AG04450 (cell line): ENCODE measurements around a stretch of chr3.

DNA sequence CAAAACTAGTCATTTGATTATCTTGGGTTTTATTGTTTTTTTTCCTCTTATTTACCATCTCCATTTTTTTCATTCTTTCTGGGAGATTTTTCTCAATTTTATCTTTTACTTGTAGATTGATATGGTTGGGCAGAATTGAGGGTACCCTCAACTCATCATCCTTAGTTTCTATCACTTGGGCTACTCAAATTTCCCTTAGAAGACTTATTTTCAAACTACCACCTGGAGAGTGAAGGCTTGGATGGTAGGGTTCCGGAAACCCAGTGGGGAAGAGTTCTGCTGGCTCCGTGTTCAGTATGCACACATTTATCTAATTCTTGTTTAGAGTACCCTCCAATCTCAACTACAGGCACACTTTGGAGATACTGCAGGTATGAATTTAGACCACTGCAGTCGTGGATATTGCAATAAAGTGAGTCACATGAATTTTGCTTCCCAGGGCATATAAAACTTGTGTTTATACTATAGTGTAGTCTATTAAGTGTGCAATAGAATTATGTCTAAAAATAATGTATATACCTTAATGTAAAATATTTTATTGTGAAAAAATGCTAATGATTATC, 28.3 kb downstream of the THRB start:
- CAGE, long polyA plus RNA = no peak
- RRBS = no CpG with 5 or more reads among the region's 3 CpGs

GRCh38 chr3:24810301-24810998, 315.8 kb upstream of the THRB start:
- CAGE, long polyA plus RNA = no peak
- RRBS = no CpG with 5 or more reads among the region's 9 CpGs

- CAGE, long polyA plus RNA = no peak
- RRBS = no CpG with 5 or more reads among the region's 8 CpGs
These were observed 42.3 kb upstream of the RARB start for GRCh38 chr3:25385627-25386320.

DNA sequence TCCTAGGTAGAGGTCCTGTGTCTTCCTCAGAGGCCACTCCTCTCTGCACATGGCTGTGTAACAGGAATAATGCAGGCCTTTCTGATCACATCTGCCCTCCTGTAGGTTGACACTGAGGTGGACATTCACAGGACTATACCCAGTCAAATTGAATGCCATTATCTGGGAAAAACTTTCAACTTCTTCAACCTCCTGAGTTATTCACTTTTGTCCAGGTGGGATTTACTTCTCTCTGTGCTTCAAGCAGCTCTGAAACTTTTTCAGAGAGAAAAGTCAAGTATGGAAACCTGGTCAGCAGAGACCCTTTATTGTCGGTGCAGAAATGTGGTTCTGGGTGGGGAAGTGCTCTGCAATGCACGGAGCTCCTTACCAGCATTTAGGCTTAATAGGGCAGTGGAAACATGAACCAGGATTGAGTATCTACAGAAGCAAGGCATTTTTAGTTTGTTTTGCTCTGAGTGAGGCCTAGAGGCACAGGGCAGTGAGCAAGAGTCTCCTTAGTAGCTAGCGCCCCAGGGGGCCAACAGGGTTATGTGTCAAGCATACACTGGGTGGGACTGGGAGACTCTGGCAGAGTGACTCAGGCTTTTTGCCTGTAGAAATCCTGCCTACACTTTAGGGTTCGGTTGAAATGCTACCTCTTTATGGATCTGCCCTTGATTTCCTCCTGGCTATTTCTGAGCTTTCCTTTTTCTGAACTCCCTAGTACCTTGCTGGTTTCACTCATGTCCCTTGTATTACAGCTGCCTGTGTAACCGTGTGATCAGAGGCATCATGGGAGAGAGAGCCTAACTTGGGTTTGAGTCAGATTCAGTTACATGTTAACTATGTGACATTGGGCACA, 72.3 kb downstream of the TOP2B start:
- CAGE, long polyA plus RNA = no peak
- RRBS = no CpG with 5 or more reads among the region's 5 CpGs

DNA sequence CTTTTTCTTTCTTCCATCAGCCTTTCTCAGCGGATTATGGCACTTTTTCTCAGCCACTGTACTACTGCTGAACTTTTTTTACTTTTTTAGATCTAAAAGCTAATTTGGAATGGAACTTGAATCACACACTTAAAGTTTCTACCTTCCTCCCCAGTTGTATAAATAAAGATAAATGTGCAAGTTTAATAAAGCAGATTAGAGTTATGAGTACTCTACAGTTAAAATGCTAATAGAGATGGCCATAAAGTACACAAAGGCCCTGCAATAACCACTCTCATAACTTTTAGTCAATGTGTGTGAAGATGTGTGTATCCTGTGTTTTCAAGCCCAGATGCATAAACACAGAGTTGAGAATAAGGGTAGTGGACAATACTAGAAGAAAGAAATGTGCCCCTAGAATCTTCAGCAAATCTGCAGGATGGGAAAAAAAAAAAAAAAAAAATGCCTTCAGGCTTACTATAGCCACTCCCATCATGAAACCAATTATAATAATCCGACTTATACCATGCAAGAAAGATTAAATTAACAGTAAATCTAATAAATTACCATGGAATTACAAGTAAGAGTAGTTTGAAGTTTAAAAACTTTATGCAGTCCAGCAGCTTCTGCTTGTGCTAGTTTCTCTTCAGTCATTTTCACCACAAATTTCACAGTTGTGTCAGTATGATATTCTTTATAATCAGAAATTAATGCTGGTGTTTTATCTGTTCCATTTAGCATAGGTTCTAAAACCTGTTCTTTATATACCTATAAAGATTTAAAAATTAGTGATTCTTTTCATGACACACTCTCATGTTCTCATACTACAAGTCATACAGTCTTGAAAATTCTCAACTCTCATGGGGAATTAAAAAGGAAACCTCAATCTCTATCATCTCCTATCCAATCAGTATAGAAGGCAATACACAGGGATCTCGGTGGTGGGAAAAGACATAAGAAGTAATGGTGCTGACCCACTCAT, 45.1 kb downstream of the TOP2B start:
- CAGE, long polyA plus RNA = no peak
- RRBS = no CpG with 5 or more reads among the region's 3 CpGs

DNA sequence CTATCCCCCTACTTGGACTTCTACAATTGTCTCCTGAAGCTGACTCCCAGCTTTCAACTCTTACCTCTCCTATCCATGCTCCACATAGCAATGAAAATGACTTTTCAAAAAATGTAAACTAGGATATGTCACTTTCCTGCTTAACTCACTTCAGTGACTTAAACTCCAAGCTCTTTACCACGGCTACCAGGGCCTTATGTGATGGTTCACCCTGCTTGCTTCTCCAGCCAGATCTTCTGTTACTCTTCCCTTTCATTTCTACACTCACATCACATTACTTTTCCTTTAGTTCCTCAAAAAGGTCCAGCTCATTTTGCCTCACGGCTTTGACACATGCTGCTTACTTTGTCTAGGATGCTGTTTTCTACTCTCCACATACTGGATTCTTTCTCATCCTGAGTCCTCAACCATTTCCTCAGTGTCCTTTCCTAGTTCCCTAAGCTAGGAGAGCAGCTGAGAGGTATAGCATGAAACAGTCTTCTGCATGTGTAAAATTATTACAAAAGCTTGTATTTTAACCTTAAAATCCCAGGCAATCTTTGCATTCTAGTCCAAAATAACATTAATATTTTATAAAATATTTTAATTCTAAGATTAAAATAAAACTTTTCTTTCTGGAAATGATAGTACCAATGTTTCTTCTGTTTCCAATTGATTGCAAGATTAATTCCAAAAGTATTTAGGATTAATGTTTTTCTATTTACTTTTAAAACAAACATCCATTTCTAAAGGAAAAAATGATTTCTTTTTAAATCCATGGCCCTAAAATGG, 53.5 kb downstream of the NGLY1 start:
- CAGE, long polyA plus RNA = no peak
- RRBS = no CpG with 5 or more reads among the region's 2 CpGs

GRCh38 chr3:25793692-25793970, 3.7 kb downstream of the OXSM start:
- CAGE, long polyA plus RNA = no peak
- RRBS = no CpG with 5 or more reads among the region's 1 CpG

DNA sequence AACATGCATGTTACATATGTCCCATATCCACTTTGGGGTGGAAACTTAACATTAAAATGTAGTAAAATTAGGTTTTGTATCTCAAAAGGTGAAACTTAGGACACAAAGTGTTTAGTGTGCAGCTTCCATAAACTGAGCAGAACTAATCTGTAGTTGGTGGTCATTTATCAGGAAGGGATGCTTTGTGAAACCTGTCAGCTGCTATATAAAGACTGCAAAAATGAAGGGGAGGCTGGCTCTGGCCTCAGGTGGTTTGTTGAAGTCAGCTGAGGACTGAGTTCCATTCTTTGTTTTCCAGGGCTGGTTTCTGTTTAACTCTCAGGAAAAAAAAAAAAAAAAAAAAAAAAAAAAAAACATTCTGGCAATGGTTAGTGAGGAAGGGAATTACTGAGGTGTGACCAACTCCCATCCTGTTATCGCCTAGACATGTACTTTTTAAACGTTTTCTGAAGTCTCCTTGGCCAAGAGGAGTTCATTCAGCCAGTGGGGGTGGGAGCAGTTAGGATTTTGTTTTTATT, 316.2 kb downstream of the OXSM start:
- CAGE, long polyA plus RNA = no peak
- RRBS = no CpG with 5 or more reads among the region's 2 CpGs

DNA sequence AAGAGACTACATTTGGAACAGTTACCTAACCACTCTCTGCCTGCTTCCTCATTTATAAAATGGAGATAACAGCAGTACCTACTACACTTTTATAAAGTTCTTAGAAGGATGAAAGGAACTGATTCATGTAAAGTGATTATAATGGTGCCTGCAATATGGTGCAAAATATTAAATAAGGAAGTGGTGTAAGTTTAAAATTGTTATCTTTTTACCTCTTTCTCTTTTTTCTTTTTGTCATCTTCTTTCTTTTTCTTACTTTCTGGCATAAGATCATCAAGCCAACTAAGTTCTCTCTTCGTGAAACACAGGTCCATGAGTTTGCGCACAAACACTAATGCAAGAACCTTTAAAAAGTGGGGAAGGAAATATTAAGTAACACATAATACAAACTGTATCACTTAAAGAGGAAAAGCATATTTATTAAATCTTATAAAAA, 16.5 kb upstream of the NEK10 start:
- CAGE, long polyA plus RNA = no peak
- RRBS = no CpG with 5 or more reads among the region's 2 CpGs

- CAGE, long polyA plus RNA = no peak
- RRBS = no CpG with 5 or more reads among the region's 6 CpGs
These were observed 48.8 kb downstream of the SLC4A7 start for GRCh38 chr3:27435192-27436057.

- CAGE, long polyA plus RNA = no peak
- RRBS = no CpG with 5 or more reads among the region's 5 CpGs
These were observed 37.2 kb upstream of the SLC4A7 start for GRCh38 chr3:27521365-27521821.

GRCh38 chr3:27713075-27714087, 8.7 kb downstream of the EOMES start:
- CAGE, long polyA plus RNA = no peak
- RRBS = 3% methylated on average over 4 of the region's 41 CpGs

DNA sequence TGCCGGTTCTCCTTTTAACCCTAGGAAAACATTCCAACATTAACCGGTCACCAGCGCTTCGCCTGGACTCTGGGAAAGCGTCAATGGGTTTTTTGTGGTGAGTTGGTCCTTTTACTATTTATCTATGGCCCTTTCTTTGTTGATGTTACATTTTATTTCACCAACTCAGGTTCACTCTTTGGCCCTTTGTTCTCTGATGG, 4.1 kb upstream of the EOMES start:
- CAGE, long polyA plus RNA = no peak
- RRBS = 40% methylated on average over 1 of the region's 5 CpGs

DNA sequence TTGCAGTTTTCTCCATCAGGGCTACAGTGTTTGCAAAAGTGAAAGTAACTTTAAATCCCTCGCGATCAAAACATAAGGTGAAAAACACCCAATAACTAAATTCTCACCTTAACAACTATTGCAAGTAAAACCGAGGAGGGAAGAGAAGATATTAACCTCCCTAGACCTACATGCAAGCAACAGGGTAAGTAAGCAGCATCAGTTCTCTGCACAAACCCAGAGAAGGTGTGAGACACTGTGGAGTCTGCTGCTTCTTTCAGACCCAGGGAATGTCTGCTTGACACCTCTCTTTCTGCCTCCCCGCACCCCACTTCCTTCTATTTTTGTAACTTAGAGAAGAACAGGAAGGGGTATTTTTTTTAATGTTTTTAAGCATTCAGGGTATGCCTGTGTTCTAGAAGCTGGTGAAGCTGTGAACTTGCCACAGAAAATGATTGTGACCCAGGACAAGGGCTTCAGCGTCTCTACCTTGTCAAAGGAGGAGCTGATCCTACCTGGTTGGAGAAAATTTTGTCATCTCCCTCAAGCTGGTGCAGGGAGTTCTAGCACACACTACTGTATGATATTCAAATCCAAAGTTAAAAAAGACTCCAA, 159.3 kb upstream of the EOMES start:
- CAGE, long polyA plus RNA = no peak
- RRBS = no CpG with 5 or more reads among the region's 5 CpGs

DNA sequence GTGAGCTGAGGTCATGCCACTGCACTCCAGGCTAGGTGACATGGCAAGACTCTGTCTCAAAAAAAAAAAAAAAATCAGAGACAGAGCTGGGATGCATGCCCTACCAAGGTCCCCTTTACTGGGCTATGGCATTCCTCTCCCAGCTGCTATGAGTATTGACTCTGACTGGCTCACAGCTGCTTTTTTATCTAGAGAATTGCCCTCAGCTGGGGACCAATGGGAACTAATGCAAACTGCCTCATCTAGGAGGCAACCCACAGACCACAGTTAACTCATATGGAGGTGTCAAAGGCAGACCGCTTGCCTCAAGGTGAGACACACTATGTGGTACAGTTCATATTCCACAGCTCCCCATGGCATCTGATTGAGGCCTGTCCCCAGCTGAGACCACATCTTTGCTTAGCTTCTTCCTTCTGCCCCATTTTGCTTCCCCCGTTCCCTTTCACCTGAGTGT, 183.5 kb upstream of the EOMES start:
- CAGE, long polyA plus RNA = no peak
- RRBS = no CpG with 5 or more reads among the region's 2 CpGs

DNA sequence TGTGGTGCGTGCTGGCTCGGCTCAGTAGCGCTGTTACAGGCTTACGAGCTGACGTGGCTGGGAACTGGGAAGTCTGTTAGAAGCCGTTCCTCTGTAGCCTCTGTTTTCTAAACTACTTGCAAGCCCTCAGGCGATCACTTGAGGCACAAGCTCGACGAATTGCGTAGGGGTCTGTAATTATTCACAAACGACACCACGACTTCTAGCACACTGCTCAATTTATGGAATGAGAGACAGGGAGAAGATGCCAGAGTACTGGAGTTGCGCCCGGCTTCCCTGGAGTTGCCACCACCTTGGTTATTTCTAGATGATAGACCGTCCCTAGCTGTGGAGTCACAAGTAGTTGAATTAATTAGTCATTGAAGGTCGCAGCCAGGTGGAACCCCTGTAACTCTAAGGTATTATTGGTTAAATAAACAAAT, 698 bp upstream of the AZI2 start:
- CAGE, long polyA plus RNA = no peak
- RRBS = no CpG with 5 or more reads among the region's 16 CpGs

DNA sequence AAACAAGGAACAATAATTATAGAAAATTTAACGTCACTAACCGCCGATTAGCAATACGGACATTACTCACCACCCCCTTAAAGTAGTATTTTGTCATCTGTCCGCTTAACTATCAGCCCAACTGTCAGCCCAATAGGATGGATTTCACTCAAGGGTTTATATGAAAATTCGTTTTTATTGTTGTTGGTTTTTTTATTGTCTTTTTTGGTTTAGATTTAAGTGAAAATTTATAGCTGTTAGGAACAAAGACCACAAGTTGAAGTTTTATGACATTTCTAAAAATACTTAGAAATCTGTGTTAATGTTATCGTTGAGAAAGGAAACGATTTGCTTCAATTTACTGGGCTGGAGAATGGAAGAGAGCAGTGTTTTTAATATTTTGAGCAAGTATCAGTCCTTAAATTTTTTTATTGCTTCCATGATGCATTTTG, 1.1 kb upstream of the AZI2 start:
- CAGE, long polyA plus RNA = no peak
- RRBS = no CpG with 5 or more reads among the region's 8 CpGs

GRCh38 chr3:29065268-29065781, 215.5 kb upstream of the RBMS3 start:
- CAGE, long polyA plus RNA = no peak
- RRBS = no CpG with 5 or more reads among the region's 2 CpGs

- CAGE, long polyA plus RNA = no peak
- RRBS = no CpG with 5 or more reads among the region's 6 CpGs
These were observed 43.5 kb downstream of the RBMS3 start for GRCh38 chr3:29324073-29324995.

DNA sequence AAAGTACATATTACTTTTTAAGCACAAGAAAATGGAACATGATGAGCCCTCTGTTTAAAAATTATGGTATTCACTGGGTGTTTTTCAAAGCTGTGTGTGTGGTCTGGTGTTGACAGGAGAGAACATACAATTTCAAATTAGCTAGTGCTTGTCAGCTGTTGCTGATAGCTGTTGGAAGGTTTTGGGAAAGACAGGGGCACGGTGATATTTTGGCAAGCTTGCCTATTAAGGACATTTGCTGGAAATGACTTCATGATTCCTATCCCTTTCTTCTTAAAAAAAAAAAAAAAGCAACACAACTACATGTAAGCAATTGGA, 129.8 kb downstream of the RBMS3 start:
- CAGE, long polyA plus RNA = no peak
- RRBS = no CpG with 5 or more reads among the region's 1 CpG